IMR-90 (cell line): Measurements from ENCODE around the genes TNFSF14, GPR108 and MBD3L4.

- RRBS: no CpG with 5 or more reads among the region's 15 CpGs
CAGE:
- cytosol, long polyA plus RNA: no peak
- long polyA plus RNA: no peak
- nucleus, long polyA plus RNA: no peak
Observed at GRCh38 chr19:6527976-6528707, 2.7 kb upstream of the TNFSF9 start.

DNA sequence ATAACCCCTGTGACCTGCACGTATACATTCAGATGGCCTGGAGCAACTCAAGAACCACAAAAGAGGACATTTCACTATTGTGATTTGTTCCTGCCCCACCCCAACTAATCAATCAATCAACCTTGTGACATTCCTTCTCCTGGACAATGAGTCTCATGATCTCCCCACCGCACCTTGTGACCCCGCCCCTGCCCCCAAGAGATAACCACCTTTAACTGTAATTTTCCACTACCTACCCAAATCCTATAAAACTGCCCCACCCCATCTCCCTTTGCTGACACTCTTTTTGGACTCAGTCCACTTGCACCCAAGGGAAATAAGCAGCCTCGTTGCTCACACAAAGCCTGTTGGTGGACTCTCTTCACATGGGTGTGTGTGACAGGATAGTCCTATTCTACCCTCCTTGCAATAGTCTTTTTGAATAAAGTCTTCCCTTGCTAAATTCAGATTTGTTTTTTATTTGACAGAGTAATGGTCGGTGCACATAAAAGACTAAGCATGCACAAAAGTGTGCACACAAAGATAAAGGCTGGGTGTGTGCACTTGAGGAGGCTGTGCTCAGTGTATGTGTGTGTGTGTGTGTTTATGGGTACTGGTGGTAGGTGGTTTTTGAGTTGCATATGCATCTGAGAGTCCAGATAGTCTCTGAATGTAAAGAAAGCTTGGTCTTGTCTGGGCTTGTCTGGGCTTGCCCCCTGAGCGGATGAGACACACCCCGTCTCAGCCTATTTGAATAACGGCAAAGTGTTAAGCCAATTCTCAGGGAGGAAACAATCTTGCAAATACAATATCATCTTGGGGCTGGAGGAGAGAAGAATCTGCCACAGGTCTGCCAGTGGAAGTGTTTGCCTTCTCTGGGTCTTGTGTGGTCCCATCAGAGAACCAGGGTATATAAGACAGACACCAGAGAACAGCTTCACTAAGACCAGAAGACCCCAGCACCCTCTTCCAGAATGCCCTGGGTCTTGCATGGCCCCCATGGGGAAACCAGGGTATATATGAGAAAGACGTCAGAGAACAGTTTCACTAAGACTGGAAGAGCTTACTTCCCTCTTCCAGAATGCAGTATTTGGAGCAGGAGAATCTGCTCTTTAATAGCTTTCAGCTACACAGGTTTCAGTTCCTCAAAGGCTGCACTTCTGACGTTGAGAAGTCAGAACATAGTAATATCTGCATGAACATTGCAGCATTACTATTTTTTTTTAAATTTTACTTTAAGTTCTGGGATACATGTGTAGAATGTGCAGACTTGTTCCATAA lies 13.6 kb downstream of the CD70 start:
- RRBS: no CpG with 5 or more reads among the region's 10 CpGs
CAGE:
- cytosol, long polyA plus RNA: no peak
- long polyA plus RNA: no peak
- nucleus, long polyA plus RNA: no peak

- RRBS: no CpG with 5 or more reads among the region's 22 CpGs
CAGE:
- cytosol, long polyA plus RNA: no peak
- long polyA plus RNA: no peak
- nucleus, long polyA plus RNA: no peak
Observed at GRCh38 chr19:6669950-6670534, at the start of gene TNFSF14. TSS of gene TNFSF14 (minus strand) at chr19:6670160.

GRCh38 chr19:6736845-6737721 lies at the start of gene GPR108:
TSS of gene GPR108 (minus strand) at chr19:6737580.
- RRBS: 1% methylated on average over 4 of the region's 62 CpGs
CAGE:
- cytosol, long polyA plus RNA: start-site peak on the minus strand at chr19:6737214-6737307, 39 and 84 reads in 2 replicates; start-site peak on the minus strand at chr19:6737549-6737629, 28 and 42 reads in 2 replicates
- long polyA plus RNA: start-site peak on the minus strand at chr19:6737190-6737310, 29 and 65 reads in 2 replicates
- nucleus, long polyA plus RNA: start-site peak on the minus strand at chr19:6737207-6737291, 45 and 51 reads in 2 replicates; start-site peak on the minus strand at chr19:6737532-6737616, 46 and 62 reads in 2 replicates

GRCh38 chr19:6862590-6863317 lies 24.6 kb upstream of the ADGRE1 start:
- RRBS: no CpG with 5 or more reads among the region's 26 CpGs
CAGE:
- cytosol, long polyA plus RNA: no peak
- long polyA plus RNA: no peak
- nucleus, long polyA plus RNA: no peak

DNA sequence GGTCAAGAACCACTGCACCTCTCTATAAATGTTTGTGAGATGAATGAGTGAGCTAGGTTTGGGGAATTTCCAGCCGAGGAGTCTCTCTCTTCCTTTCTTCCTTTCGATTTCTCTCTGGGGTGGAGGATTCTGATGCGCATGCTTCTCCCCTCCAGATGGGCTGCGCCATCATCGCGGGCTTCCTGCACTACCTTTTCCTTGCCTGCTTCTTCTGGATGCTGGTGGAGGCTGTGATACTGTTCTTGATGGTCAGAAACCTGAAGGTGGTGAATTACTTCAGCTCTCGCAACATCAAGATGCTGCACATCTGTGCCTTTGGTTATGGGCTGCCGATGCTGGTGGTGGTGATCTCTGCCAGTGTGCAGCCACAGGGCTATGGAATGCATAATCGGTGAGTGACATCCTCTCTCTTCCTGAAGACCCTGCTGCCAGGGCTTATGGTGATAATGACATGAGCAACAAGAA lies 38.9 kb downstream of the ADGRE1 start:
- RRBS: no CpG with 5 or more reads among the region's 9 CpGs
CAGE:
- cytosol, long polyA plus RNA: no peak
- long polyA plus RNA: no peak
- nucleus, long polyA plus RNA: no peak

DNA sequence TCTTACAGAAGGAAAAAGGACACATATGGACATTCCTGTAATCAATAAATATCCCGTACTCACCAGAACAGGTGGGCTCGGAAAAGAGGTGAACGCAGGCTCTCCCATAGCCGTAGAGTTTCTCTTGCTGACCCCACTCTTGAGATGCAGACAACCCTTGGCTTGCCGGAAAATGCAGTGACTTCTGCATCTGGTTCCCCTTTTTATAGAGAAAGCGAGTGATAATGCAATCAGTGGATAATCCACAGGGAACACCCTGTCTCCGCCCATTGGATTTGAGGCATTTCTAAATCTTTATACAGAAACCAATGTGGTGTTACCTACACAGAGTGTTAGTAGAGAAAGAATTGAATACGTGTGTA lies at the start of gene MBD3L4:
Gene MBD3L4 (minus strand): TSS at position 143 of the 362 bp plus-strand sequence.
- RRBS: no CpG with 5 or more reads among the region's 8 CpGs
CAGE:
- cytosol, long polyA plus RNA: no peak
- long polyA plus RNA: no peak
- nucleus, long polyA plus RNA: no peak

GRCh38 chr19:7138426-7138943 lies 69.0 kb downstream of the ZNF557 start:
- RRBS: no CpG with 5 or more reads among the region's 1 CpG
CAGE:
- cytosol, long polyA plus RNA: no peak
- long polyA plus RNA: no peak
- nucleus, long polyA plus RNA: no peak

DNA sequence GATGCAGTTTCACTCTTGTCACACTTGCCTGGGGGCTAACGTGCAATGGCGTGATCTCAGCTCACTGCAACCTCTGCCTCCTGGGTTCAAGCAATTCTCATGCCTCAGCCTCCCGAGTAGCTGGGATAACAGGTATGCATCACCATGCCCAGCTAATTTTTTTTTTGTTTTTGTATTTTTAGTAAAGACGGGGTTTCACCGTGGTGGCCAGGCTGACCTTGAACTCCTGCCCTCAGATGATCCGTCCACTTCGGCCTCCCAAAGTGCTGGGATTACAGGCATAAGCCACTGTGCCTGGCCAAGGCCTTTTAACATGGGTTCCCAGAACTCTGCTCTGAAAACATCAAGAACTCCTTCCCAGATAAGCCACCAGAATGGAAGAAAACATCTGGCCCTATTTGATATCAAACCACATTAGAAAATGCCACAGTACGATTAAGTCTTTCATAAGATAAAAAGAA lies 112.1 kb downstream of the ZNF557 start:
- RRBS: no CpG with 5 or more reads among the region's 8 CpGs
CAGE:
- cytosol, long polyA plus RNA: no peak
- long polyA plus RNA: no peak
- nucleus, long polyA plus RNA: no peak

DNA sequence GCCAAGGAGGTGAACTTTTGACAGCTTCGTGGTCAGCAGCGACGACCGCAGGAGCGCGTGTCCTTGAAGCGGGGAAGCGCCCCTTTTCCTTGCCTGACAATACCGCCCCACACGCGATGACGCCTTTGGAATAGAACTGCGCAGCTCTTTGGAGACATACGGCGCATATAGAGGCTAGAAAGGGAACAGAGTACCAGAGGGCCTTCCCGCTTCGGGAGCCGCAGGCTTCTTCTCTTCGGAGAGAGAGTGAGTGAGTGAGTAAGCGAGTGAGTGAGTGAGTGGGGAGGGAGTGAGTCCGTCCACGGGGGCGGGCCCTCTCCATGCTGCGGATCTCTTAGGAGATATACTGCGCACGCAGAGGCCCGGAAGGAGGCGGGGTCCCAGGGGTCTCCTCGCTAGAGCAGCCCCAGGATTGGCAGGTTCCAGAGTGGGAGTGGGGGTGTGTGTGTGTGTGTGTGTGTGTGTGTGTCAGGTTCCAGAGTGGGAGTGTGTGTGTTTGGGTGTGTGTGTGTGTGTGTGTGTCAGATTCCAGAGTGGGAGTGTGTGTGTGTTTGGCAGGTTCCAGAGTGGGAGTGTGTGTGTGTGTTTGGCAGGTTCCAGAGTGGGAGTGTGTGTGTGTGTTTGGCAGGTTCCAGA lies 97.0 kb downstream of the INSR start:
- RRBS: no CpG with 5 or more reads among the region's 29 CpGs
CAGE:
- cytosol, long polyA plus RNA: no peak
- long polyA plus RNA: no peak
- nucleus, long polyA plus RNA: no peak

- RRBS: no CpG with 5 or more reads among the region's 16 CpGs
CAGE:
- cytosol, long polyA plus RNA: no peak
- long polyA plus RNA: no peak
- nucleus, long polyA plus RNA: no peak
Observed at GRCh38 chr19:7292217-7292859, 1.9 kb downstream of the INSR start.

DNA sequence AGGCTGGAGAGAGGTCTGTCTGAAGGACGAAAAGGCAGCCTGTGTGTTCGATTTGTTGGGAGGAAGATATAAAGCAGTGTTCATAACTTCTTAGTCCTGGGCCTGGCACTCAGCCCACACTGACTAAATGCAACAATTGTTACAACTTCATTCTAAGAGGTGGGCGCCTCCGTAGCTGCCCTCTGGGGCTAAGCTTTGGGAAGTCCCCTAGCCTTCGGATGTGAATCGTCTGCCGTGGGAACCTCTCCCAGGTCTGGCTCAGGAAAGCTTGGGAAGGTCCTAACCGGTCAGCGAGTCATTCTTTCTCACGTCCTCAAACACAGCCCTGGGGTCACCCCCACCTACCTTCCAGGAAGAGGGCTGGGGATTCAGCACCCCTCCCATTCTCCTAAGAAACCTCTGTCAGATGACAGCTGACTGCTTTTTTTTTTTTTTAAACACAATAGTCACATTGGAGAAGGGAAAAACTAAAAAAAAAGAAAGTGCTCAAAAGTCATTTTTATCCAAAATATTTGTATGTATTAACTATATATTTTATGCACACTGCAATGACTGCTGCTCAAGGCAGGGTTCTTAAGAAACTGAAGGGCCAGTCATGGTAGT lies 15.0 kb upstream of the ARHGEF18 start:
- RRBS: no CpG with 5 or more reads among the region's 10 CpGs
CAGE:
- cytosol, long polyA plus RNA: no peak
- long polyA plus RNA: no peak
- nucleus, long polyA plus RNA: no peak

- RRBS: 17% methylated on average over 8 of the region's 42 CpGs
CAGE:
- cytosol, long polyA plus RNA: no peak
- long polyA plus RNA: no peak
- nucleus, long polyA plus RNA: no peak
Observed at GRCh38 chr19:7482735-7483684, 5.8 kb downstream of the PEX11G start.

GRCh38 chr19:7534834-7534993 lies 803 bp upstream of the PNPLA6 start:
- RRBS: 2% methylated on average over 12 of the region's 12 CpGs
CAGE:
- cytosol, long polyA plus RNA: no peak
- long polyA plus RNA: no peak
- nucleus, long polyA plus RNA: no peak

- RRBS: no CpG with 5 or more reads among the region's 28 CpGs
CAGE:
- cytosol, long polyA plus RNA: no peak
- long polyA plus RNA: no peak
- nucleus, long polyA plus RNA: no peak
Observed at GRCh38 chr19:7536083-7536822, 736 bp downstream of the PNPLA6 start.

DNA sequence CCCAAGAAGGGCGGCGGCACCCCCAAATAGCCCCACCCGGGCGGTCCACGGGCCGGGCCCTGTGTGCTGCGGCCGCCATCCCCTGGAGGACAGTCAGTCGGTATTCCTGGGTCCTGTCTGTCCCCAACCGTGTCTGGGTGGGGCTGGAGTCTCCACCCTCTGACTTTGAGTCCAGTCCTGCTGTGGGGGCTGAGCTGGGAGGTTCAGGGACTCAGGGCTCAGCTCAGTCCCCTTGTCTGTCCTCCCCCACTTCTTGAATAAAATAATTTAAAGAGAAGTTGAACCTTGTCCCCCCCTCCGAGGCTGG lies 11.4 kb downstream of the XAB2 start:
- RRBS: no CpG with 5 or more reads among the region's 11 CpGs
CAGE:
- cytosol, long polyA plus RNA: no peak
- long polyA plus RNA: no peak
- nucleus, long polyA plus RNA: no peak

- RRBS: 34% methylated on average over 2 of the region's 5 CpGs
CAGE:
- cytosol, long polyA plus RNA: no peak
- long polyA plus RNA: no peak
- nucleus, long polyA plus RNA: no peak
Observed at GRCh38 chr19:7707078-7707473, 5.1 kb upstream of the FCER2 start.

DNA sequence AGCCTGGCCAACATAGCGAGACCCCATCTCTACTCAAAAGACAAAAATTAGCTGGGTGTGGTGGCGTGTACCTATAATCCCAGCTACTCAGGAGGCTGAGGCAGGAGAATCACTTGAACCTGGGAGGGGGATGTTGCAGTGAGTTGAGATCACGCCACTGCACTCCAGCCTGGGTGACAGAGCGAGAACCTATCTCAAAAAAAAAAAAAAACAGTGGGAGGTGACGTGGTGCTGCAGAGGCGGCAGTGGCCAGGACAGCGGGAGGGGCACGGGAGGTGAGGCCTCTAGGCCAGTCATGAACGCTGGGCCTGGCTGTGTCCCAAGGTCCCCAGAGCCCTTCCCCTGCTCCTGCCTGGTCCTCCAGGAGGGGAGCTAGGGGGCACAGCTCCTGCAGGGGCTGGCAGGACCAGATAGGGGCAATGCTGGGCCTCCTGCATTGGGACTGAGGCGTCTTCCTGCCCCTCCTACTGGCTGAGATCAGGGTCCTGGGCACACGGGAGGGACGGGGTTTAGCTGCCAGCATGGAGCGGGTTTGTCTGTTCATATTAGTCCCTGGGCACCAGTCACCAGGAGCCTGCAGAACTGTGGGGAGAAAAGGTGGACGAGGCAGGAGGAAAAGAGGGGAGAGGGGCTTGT lies 4.4 kb downstream of the MAP2K7 start:
- RRBS: no CpG with 5 or more reads among the region's 14 CpGs
CAGE:
- cytosol, long polyA plus RNA: no peak
- long polyA plus RNA: no peak
- nucleus, long polyA plus RNA: no peak

- RRBS: 95% methylated on average over 3 of the region's 45 CpGs
CAGE:
- cytosol, long polyA plus RNA: no peak
- long polyA plus RNA: no peak
- nucleus, long polyA plus RNA: no peak
Observed at GRCh38 chr19:7912396-7913380, 1.9 kb upstream of the TGFBR3L start.

- RRBS: 43% methylated on average over 5 of the region's 18 CpGs
CAGE:
- cytosol, long polyA plus RNA: no peak
- long polyA plus RNA: no peak
- nucleus, long polyA plus RNA: no peak
Observed at GRCh38 chr19:7919426-7919914, 668 bp upstream of the SNAPC2 start.